ENCODE measurements around a stretch of chr14.

- RRBS, result no CpG with 5 or more reads among the region's 4 CpGs
Measured at GRCh38 chr14:35406828-35407436, 2.4 kb upstream of the NFKBIA start.

GRCh38 chr14:35834731-35835170 is 8.6 kb downstream of the BRMS1L start:
- RRBS, result no CpG with 5 or more reads among the region's 1 CpG

GRCh38 chr14:36069689-36070043 is 243.5 kb downstream of the BRMS1L start:
- RRBS, result no CpG with 5 or more reads among the region's 2 CpGs

DNA sequence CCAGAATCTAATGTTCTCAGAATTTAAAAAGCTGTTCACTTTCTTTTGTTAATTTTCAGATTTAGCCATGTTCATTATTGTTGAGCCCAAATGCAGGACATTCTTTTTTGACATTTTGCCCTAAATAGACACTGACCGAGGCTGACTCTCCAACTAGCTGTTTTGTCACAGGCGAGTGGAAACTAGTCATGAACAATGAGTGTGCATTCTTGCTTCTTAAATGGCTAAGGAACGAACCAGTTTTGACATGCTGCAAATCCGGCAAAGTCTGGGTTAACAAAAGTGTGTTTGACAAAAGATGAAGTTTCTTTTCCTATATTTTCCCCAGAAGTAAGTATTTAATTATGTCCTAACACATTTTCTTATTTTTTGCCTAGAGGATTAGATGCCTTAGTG is 40.6 kb downstream of the MBIP start:
- RRBS, result no CpG with 5 or more reads among the region's 4 CpGs

DNA sequence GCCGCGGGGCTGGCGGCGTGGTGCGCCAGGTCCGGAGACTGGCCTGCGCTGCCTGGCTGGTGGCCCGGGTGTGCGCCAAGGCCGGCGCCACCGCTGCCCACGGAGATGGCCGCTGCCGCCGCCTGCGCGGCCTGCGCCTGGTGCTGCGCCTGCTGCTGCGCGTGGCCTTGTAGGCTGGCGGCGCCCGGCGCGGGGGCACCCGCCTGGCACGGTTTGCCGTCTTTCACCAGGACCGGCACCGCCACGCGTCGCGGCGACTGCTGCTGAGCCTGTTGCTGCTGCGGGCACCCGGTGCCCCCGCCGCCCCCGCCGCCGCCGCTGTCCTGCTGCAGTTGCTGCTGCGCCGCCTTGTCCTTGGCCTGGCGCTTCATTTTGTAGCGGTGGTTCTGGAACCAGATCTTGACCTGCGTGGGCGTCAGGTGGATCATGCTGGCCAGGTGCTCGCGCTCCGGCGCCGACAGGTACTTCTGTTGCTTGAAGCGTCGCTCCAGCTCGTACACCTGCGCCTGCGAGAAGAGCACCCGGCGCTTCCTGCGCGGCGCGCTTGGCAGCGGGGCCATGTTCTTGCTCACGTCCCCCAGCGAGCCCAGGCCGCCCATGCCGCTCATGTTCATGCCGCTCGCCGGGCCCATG is 2.5 kb downstream of the NKX2-1 start:
- RRBS, result 90% methylated on average over 35 of the region's 75 CpGs

- RRBS, result 82% methylated on average over 6 of the region's 35 CpGs
Measured at GRCh38 chr14:36657364-36657809, 4.3 kb upstream of the PAX9 start.

- RRBS, result no CpG with 5 or more reads among the region's 3 CpGs
Measured at GRCh38 chr14:37036613-37037230, 135.7 kb downstream of the SLC25A21 start.

- RRBS, result no CpG with 5 or more reads among the region's 6 CpGs
Measured at GRCh38 chr14:37566502-37567493, 28.3 kb downstream of the FOXA1 start.

- RRBS, result no CpG with 5 or more reads among the region's 7 CpGs
Measured at GRCh38 chr14:37596448-37596826, 1.0 kb downstream of the TTC6 start.

- RRBS, result no CpG with 5 or more reads among the region's 21 CpGs
Measured at GRCh38 chr14:37601922-37602294, 6.5 kb downstream of the TTC6 start.

GRCh38 chr14:37602608-37603344 is 7.3 kb downstream of the TTC6 start:
- RRBS, result no CpG with 5 or more reads among the region's 21 CpGs

DNA sequence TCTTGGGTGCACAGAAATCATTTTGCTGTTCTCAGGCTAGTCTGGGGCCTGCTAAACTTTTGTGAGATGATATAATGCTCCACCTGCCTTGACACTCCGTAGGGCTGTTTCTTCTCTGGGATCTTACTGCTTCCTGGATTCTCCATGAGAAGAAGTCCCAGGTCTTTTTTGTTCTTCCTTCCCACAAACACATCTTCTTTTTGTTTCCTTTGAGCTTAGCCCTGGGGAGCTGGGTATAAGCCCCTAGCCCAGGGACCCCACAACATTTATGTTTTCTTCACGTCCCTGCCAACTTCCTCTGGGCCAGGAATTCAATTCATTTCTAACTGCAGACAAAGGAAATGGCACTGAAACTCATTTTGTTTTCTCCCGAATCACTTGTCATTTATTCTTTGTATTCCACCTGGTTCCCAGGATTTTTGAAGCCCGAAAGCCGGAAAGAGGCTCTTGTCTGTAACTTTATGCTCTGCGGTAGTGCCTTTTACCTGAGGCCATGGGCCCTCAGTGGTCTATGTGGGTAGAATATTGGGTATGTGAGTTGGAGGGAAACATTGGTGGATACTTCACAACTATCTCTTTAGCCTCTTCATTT is 53.8 kb downstream of the TTC6 start:
- RRBS, result no CpG with 5 or more reads among the region's 6 CpGs

DNA sequence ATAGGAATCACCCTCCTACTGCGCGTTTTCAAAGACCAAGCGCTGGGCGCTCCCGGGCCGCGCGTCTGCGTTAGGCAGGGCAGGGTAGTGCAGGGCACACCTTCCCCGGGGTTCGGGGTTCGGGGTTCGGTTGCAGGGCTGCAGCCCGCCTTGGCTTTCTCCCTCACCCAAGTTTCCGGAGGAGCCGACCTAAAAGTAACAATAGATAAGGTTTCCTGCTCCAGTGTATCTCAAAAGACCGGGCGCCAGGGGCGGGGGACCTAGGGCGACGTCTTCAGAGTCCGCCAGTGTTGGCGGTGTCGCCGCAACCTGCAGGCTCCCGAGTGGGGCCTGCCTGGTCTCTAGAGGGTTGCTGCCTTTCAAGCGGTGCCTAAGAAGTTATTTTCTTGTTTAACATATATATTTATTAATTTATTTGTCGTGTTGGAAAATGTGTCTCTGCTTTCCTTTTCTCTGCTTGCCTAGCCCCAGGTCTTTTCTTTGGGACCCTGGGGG is 3.8 kb downstream of the SSTR1 start:
- RRBS, result 74% methylated on average over 12 of the region's 28 CpGs

GRCh38 chr14:38405700-38406351 is 149.9 kb upstream of the CLEC14A start:
- RRBS, result no CpG with 5 or more reads among the region's 1 CpG

- RRBS, result no CpG with 5 or more reads among the region's 1 CpG
Measured at GRCh38 chr14:38880878-38881288, 222.2 kb downstream of the SEC23A start.

DNA sequence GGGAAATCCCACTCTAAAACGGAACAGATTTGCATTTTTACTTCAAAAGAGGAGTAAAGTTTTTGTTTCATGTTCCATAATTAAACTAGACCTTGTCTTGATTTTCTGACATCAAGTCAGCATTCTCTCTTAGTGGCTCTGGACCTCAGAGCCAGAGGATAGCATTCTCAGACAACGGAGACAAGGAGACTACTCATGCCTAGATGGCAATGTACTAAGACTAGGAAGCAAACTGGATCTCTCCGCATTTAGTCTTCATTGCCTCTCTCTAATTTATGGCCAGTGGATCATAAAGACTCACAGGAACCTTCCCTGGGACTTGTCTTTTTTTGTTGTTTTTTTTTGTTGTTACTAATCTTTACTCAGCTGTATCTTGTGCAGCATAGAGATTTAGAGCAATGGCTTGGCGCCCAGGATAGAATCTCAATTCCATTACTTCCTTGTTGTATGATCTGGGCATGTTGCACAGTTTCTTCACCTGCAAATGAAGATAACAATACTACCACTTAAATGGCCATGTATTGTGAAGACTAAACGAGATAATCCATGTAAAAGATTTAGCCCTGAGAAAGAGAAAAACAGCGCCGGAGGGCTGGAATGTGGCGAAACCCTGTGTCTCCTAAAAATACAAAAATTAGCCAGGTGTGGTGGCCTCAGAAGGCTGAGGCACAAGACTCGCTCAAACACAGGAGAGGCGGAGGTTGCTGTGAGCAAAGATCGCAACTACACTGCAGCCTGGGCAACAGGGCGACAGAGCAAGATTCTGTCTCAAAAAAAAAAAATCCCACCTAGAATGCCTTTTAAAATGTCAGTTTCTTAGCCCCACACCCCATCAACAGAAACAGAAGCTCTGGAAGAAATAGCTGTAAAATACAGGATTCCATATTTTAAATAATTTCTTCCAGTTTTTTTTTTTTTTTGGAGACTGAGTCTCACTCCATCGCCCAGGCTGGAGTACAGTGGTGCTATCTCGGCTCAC is 3.9 kb upstream of the GEMIN2 start:
- RRBS, result no CpG with 5 or more reads among the region's 14 CpGs

- RRBS, result no CpG with 5 or more reads among the region's 8 CpGs
Measured at GRCh38 chr14:39180408-39180945, 5.4 kb downstream of the PNN start.

DNA sequence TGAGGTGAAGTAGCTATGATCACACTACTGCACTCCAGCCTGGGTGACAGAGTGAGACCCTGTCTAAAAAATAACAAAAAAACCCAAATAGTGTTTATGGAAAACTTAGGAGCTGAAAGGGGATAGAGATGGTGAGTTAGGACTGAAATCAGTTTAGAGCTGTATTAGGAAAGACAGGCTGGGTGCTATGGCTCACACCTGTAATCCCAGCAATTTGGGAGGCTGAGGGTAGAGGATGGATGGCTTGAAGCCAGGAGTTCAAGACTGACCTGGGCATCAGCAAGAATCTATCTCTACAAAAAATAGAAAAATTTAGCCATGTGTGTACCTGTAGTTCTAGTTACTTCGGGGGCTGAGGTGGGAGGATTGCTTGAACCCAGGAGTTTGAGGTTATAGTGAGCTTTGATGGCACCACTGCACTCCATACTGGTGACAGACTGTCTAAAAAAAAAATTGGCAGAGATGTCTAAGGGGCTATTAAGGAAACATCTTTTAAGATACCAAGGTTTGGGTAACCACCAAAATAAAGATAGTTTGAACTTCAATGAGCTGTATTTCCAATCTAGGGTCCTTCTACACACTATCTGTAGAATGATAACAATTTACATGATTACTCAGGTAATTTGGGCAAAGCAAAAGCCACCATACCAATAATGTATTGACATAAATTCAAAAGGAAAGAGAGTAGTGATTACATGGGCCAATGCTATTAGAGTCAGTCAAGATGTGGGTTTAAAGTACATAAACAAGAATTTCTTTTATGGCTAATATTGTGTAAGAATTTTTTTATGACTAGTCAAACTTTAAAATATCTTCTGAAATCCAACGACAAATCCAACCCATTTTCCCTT is 10.0 kb downstream of the PNN start:
- RRBS, result no CpG with 5 or more reads among the region's 2 CpGs

DNA sequence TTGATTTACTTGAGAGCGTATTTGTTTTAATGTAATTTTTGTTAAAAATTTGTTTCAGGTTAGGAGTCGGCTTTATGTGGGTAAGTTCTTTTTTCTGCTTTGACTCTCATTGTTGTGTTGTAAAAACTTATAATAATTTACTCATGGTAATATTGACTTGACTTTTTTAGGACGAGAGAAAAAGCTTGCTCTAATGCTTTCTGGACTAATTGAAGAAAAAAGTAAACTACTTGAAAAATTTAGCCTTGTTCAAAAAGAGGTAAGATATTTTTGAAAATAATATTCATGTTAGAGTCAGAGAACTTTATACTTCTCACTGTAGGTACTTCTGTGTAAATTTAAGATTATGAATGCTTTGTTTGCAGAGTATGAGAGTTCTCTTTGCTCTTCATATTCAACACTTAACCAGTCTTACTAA is 45.6 kb downstream of the MIA2 start:
- RRBS, result no CpG with 5 or more reads among the region's 3 CpGs

Measured in NB4 (cell line).